Uterus (tissue), 7 donors: Measurements from ENCODE around the gene PHYH.

GRCh38 chr10:13271475-13272080 lies 28.3 kb downstream of the PHYH start:
- PRO-cap, 4 experiments: no peak in any of the 4 experiments
- RAMPAGE, long total RNA, 2 experiments: no peak in any of the 2 experiments
- RRBS: no CpG with 5 or more reads among the region's 13 CpGs

GRCh38 chr10:13299984-13300428 lies at the start of gene PHYH:
TSS of gene PHYH (minus strand) at chr10:13300064.
- PRO-cap, 4 experiments: peak in 4 of 4 experiments; most common plus-strand start chr10:13300189 (in 4); most common minus-strand start chr10:13300060 (in 3)
- RAMPAGE, long total RNA, 2 experiments: start-site peak on the minus strand in 1 of 2 experiments, at chr10:13300064-13300068 at its widest, 83 reads per replicate
- RRBS: 2% methylated on average over 18 of the region's 38 CpGs

GRCh38 chr10:13346951-13347924 lies 855 bp downstream of the SEPHS1 start:
- PRO-cap, 4 experiments: peak in 4 of 4 experiments; most common plus-strand start chr10:13347419 (in 2); most common minus-strand start chr10:13347662 (in 2)
- RAMPAGE, long total RNA, 2 experiments: no peak in any of the 2 experiments
- RRBS: 1% methylated on average over 48 of the region's 117 CpGs

- PRO-cap, 4 experiments: no peak in any of the 4 experiments
- RAMPAGE, long total RNA, 2 experiments: no peak in any of the 2 experiments
- RRBS: no CpG with 5 or more reads among the region's 22 CpGs
Measured at GRCh38 chr10:13646069-13646931, 59.5 kb downstream of the PRPF18 start.

DNA sequence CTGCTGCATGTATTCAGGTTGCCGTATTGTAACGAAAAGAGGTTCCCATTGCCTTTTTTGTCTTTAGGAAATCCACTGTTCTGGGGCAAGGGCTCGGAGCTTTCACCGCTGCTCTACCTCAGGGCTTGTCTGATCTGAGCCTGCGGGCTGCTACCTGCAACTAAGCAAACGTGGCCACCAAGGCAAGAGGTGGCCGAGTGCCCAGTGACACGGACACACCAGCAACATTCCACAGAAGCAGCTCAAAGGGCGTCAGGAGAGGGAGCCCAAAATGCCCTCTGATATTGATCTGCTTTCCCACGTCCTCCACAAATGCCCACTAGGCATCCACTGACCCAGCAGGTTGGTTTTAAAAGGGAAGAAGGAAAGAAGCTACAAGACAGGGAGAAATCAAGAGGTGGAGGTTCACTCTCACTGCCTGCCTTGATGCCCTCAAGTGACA lies 92.9 kb downstream of the PRPF18 start:
- PRO-cap, 4 experiments: no peak in any of the 4 experiments
- RAMPAGE, long total RNA, 2 experiments: no peak in any of the 2 experiments
- RRBS: no CpG with 5 or more reads among the region's 10 CpGs

GRCh38 chr10:13765585-13766187 lies 178.9 kb downstream of the PRPF18 start:
- PRO-cap, 4 experiments: no peak in any of the 4 experiments
- RAMPAGE, long total RNA, 2 experiments: no peak in any of the 2 experiments
- RRBS: no CpG with 5 or more reads among the region's 19 CpGs

DNA sequence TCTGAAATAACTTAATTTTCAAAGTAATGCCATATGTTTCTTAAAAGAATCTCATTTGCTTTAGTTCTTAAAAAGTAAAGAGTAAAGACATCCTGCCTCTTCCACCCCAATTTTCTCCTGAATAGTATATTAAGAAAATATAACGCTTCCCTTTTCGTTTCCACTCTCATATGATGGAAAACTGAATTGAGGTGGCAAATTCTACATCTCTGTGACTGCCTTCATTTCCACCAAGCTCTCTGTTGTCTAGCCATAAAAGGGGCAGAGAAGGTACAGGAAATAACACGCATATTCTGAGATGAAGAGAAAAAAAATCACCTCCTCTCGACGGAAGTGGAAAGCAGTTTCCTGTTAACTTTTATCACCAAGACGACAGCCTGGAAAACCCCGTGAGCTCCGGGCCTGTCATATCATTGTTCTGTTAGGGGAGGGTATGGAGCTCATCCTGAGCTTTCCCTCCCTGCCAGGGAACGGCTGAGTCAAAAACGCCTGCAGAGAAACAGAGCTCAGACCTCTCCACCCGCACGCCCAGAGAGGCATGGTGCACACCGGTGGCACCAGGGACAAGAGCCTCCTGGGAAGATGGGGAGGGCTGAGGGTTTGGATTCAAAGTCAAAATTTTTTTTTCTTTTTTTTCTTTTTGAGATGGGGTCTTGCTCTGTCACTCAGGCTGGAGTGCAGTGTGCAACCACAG lies 200.2 kb downstream of the PRPF18 start:
- PRO-cap, 4 experiments: peak in 1 of 4 experiments; most common plus-strand start position 482 of the sequence (in 1); most common minus-strand start position 241 of the sequence (in 1)
- RAMPAGE, long total RNA, 2 experiments: no peak in any of the 2 experiments
- RRBS: no CpG with 5 or more reads among the region's 13 CpGs

- PRO-cap, 4 experiments: no peak in any of the 4 experiments
- RAMPAGE, long total RNA, 2 experiments: no peak in any of the 2 experiments
- RRBS: no CpG with 5 or more reads among the region's 5 CpGs
Measured at GRCh38 chr10:13887634-13888120, 300.9 kb downstream of the PRPF18 start.

GRCh38 chr10:13891034-13892227 lies 304.7 kb downstream of the PRPF18 start:
- PRO-cap, 4 experiments: peak in 2 of 4 experiments; most common plus-strand start chr10:13891927 (in 2); most common minus-strand start chr10:13891726 (in 1)
- RAMPAGE, long total RNA, 2 experiments: no peak in any of the 2 experiments
- RRBS: 2% methylated on average over 21 of the region's 110 CpGs

GRCh38 chr10:13892228-13892576 lies 305.4 kb downstream of the PRPF18 start:
- PRO-cap, 4 experiments: no peak in any of the 4 experiments
- RAMPAGE, long total RNA, 2 experiments: no peak in any of the 2 experiments
- RRBS: no CpG with 5 or more reads among the region's 10 CpGs

GRCh38 chr10:13991415-13991669 lies 339.4 kb downstream of the FRMD4A start:
- PRO-cap, 4 experiments: no peak in any of the 4 experiments
- RAMPAGE, long total RNA, 2 experiments: no peak in any of the 2 experiments
- RRBS: no CpG with 5 or more reads among the region's 2 CpGs

DNA sequence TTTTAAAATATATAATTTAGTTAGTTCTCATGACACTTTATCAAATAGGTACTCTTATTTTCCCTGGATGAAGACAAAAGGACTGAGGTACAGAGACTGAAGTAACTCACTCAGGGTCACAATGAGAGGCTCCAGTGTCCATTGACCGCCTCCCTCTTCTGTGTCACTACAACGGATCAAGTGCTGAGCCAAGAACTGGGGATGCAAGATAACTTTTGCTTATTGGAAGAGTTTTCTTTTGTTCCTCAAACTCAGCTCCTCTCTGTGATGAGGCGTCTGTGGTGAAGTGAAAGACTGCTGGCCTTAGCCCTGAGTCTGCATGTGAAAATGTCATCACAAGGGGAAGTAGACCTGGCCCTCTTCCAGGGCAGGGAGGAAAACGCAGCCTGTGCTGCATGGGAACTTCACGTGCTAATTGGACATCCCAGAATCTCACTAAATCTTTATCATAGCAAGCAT lies 314.9 kb downstream of the FRMD4A start:
- PRO-cap, 4 experiments: no peak in any of the 4 experiments
- RAMPAGE, long total RNA, 2 experiments: no peak in any of the 2 experiments
- RRBS: no CpG with 5 or more reads among the region's 5 CpGs

GRCh38 chr10:14518749-14519510 lies 188.2 kb upstream of the FRMD4A start:
- PRO-cap, 4 experiments: no peak in any of the 4 experiments
- RAMPAGE, long total RNA, 2 experiments: start-site peak on the minus strand in 1 of 2 experiments, at chr10:14519233-14519248 at its widest, 5 reads per replicate
- RRBS: no CpG with 5 or more reads among the region's 12 CpGs

GRCh38 chr10:14521724-14522086 lies 191.0 kb upstream of the FRMD4A start:
- PRO-cap, 4 experiments: no peak in any of the 4 experiments
- RAMPAGE, long total RNA, 2 experiments: no peak in any of the 2 experiments
- RRBS: no CpG with 5 or more reads among the region's 6 CpGs

DNA sequence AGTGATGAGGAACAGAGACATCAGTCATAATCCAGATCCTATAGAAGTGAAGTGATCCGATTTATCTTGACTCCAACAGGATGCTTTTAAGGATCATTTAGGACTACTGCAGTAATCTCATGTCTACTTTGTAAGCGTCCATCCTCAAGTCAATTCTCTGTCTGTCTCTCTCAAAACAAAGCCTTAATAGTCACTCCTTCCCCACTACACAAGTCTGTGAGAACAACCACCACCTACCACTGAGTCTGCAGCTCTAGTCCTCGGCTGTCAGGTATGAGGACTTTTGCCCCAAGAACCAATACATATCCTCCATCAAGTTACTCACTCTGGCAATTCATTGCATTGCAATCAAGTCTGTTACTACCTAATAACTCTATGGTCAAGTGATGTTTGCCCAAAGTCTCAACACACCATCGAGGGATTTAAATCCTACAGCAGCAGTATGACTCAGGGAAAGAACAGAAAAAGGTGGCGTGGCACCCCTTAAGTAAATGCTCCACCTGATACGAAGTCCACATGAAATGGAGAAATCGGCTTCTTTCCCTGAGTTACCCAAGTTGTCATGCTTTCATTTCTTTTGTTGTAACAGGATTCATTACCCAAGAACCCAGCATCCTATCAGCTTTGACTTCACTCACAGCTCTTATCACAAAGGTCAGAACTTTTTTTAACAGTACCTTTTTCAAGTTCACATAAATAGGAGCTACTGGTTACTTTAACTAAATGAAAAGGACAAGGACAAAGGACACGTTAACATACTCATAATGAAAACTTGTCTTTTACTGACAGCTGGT lies 219.6 kb upstream of the FRMD4A start:
- PRO-cap, 4 experiments: no peak in any of the 4 experiments
- RAMPAGE, long total RNA, 2 experiments: no peak in any of the 2 experiments
- RRBS: no CpG with 5 or more reads among the region's 8 CpGs

- PRO-cap, 4 experiments: no peak in any of the 4 experiments
- RAMPAGE, long total RNA, 2 experiments: no peak in any of the 2 experiments
- RRBS: no CpG with 5 or more reads among the region's 6 CpGs
Measured at GRCh38 chr10:14553992-14555005, 220.4 kb downstream of the FAM107B start.

DNA sequence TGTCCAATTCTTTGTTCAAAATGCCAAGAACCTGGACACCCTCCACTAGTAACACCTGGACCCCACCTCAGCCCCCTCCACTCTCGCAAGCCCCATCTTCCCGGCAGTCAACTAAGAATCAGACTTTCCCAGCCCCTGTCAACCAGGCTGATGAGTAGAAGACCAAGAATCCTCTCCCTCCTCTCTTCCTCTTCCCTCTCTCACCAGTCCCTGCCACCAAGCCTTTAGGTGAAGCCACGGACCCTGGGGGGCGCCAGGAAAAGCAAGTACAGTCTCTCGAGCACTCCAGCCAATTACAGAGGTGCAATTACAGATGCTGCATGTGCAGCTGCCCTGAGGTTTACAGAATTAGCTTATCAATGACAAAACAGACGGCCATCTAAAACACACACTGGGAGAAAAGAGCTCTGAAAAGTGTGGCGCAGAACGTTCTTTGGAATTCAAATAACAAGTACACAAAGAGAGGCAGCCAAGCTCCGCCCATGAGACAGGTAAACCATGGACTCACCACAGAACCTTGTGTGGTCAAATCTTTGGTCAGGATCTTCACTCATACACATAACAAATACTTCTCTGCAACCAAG lies 189.4 kb downstream of the FAM107B start:
- PRO-cap, 4 experiments: no peak in any of the 4 experiments
- RAMPAGE, long total RNA, 2 experiments: no peak in any of the 2 experiments
- RRBS: no CpG with 5 or more reads among the region's 9 CpGs

- PRO-cap, 4 experiments: no peak in any of the 4 experiments
- RAMPAGE, long total RNA, 2 experiments: no peak in any of the 2 experiments
- RRBS: no CpG with 5 or more reads among the region's 6 CpGs
Measured at GRCh38 chr10:14591902-14592544, 182.7 kb downstream of the FAM107B start.

DNA sequence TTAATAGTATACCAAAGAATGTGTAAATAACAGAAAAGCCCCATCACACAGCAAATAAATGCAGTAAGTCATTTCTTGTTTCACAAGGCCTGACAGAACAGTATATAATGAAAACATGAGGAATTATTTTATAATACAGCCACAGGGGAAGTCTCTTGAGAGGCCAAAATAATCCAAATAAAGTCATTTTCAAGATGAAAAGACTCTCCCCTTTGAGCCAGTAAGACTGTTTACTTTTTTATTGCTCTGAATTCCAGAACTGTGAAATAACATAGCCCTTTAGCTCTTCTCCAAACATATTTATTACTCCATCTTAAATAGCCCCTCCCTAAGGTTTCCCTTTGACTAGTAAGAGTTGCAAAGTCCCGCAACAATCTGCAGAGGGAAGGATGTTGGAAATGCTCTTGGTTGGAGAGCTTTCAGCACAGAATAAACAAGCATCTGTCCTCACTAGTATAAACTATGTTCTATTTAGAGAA lies 104.3 kb downstream of the FAM107B start:
- PRO-cap, 4 experiments: peak in 4 of 4 experiments; most common plus-strand start position 373 of the sequence (in 4); most common minus-strand start position 106 of the sequence (in 1)
- RAMPAGE, long total RNA, 2 experiments: no peak in any of the 2 experiments
- RRBS: no CpG with 5 or more reads among the region's 1 CpG

- PRO-cap, 4 experiments: no peak in any of the 4 experiments
- RAMPAGE, long total RNA, 2 experiments: no peak in any of the 2 experiments
- RRBS: no CpG with 5 or more reads among the region's 4 CpGs
Measured at GRCh38 chr10:14723181-14723682, 51.5 kb downstream of the FAM107B start.